WTC11 (cell line): ENCODE data around the genes TGFB1 and ATP1A3.

DNA sequence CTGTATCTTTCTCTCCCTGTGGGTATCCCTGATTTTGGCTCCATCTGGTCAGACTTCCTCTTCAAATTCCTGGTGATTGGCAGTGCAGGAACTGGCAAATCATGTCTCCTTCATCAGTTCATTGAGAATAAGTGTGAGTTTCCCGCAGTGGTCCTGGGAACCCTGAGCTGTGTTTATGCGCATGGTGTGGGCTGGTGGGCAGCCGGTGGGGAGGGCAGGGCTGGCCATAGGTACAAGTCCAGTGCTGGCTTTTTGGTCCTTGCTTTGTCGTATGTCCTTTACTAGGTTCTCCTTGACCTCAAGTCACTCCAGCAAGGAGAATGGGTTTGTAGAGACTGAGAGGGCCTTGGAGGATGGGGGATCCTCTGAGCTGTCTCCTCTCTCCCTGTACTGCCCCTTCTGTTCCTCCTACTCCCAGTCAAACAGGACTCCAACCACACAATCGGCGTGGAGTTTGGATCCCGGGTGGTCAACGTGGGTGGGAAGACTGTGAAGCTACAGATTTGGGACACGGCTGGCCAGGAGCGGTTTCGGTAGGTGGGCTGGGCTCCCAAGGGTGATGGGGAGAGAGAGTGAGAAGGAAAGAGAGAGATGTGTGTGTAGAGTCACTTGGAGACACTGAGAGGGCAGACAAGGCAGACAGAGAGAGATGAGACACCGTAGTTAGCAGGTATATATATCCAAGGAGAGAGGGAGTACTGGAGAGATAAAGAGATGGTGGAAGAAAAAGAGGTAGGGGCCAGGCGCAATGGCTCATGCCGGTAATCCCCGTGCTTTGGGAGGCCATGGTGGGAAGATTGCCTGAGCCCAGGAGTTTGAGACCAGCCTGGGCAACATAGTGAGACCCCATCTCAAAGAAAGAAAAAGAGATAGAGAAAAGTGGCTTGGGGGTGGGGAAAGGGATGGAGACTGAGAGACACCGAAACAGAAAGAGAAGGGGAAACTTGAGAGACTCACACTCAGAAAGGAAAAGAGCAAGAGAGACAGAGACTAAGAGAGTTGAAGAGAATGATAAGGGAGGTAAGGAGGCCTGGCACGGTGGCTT, 2.2 kb downstream of the RAB4B start:
- PRO-cap: no peak

DNA sequence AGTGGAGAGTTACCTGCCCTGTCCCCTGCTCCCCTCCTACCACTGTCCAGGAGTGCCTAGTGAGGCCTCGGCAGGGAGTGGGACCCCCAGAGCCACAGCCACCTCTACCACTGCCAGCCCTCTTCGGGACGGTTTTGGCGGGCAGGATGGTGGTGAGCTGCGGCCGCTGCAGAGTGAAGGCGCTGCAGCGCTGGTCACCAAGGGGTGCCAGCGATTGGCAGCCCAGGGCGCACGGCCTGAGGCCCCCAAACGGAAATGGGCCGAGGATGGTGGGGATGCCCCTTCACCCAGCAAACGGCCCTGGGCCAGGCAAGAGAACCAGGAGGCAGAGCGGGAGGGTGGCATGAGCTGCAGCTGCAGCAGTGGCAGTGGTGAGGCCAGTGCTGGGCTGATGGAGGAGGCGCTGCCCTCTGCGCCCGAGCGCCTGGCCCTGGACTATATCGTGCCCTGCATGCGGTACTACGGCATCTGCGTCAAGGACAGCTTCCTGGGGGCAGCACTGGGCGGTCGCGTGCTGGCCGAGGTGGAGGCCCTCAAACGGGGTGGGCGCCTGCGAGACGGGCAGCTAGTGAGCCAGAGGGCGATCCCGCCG, 1.8 kb downstream of the EGLN2 start:
- PRO-cap: no peak

DNA sequence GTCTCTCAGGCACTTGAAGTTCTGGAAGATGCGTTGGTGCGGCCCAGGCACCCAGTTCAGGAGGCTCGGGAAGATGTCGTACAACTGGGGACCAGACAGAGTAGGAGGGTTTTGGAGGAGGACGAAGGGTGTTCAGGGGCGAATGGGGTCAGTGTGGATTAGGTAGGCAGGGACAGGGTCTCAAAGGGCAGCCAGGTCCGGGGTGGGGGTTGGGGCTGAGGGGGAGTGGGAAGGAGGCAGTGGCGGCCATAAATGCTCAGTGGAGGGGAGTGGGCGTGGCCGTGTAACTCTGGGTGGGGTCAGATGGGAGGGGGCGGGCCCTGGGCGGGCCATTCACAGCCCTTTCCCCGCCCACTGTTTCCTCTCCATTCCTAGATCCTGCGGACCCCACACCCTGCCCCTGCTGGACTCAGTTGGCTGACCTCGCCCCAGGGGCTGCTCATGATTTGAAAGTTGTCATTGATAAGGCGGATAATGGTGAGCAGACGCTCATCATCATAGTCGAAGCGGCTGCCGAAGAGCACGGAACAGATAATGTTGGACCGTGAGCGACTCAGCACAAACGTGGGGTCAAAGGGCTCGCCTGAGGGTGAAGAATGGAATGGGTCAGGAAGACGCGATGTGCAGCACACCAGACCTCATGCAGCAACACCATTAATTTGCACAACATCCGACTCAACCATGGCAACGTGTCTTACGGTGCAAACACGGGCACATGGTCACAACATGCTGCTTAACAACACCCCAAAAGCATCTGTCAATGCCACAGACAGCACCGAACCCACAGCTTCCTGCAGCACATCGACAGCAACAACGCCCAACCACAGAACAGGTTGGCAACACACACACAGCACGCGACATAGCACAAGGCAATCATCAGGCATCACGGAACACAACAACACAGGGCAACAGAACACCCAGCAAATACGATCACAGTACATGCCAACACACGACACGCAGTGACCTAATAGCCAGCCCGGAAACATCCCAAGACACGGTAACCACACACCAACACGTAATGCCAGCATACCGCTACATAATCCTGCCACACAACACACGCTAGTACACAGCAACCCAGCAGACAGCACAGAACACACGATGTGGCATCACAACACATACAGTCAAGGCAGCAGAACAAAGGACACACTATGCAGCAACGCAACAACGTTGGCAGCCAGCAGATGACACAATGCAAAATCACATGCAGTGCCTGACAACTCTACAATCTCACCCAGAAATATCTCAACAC, 23.6 kb downstream of the CYP2A6 start:
- PRO-cap: no peak

- PRO-cap: no peak
These were observed 3.3 kb downstream of the CYP2A6 start for GRCh38 chr19:40846751-40847567.

DNA sequence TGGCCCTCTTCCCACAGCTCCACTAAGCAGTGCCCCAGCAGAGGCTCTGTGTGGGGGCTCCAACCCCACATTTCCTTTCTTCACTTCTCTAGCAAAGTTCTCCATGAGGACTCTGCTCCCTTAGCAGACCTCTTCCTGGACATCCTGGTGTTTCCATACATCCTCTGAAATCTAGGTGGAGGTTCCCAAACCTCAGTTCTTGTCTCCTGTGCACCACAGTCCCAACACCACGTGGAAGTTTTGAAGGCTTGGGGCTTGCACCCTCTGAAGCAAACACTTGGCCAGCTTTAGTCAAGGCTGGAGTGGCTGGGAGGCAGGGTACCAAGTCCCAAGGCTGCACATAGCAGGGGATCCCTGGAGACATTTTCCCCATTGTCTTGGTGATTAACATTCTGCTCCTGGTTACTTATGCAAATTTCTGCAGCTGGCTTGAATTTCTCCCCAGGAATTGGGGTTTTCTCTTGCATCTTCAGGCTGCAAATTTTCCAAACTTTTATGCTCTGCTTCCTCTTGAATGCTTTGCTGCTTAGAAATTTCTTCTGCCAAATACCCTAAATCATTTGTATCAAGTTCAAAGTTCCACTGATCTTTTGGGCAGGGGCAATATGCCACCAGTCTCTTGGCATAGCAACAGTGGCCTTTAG, 10.3 kb upstream of the CYP2B6 start:
- PRO-cap: bidirectional peak, plus-strand start at position 290 of the sequence, minus-strand start at position 304 of the sequence; unidirectional peak, minus-strand start at position 304 of the sequence

DNA sequence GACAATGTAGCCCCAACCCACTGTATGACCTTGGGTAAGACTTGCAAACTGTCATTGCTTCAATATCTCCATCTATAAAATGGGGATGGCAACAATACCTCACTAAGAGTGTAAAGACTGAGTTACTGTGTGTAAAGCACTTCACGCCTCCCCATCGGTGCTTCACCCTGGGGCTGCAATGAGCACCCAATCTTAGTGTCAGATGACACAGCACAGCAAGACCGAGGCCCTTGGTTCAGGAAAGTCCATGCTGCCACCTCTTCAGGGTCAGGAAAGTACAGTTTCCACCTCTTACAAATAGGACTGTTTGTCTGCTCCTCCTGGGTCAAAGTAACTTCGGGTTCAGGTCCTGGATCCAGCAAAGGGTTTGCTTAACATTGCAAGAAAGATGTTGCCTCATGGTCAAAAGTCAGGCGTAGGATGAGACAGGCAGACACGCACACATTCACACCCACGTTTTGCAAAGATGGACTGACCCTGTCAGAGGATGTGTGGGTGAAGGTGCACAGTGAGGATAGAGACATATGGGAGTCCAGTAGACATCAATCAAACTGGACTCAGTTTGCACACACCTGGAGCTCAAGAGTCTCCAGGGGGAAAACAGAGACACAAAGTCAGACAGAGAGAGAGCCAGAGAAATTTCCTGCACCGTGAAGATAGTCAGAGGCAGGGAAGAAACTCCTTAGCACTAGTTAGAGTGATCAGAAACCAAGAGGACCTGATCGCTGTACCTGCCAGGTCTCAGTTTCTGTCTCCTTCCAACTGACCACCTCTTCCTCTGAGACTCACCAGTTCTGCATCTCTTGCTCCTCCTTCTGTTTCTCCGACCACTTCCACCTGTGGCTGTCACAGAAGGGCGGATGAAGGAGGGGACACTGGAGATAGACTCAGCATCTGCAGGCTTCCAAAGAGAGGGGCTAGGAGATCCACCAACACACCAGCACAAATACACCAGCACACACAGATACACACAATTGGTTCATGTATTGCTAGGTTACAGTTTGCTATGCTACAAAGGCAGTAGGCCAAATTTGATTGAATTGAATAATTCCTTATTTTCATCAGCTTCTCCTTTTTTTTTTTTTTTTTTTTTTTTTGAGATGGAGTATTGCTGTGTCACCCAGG, 1.4 kb upstream of the CYP2B6 start:
- PRO-cap: no peak

GRCh38 chr19:41220829-41221446, 1.9 kb downstream of the AXL start:
- PRO-cap: no peak

DNA sequence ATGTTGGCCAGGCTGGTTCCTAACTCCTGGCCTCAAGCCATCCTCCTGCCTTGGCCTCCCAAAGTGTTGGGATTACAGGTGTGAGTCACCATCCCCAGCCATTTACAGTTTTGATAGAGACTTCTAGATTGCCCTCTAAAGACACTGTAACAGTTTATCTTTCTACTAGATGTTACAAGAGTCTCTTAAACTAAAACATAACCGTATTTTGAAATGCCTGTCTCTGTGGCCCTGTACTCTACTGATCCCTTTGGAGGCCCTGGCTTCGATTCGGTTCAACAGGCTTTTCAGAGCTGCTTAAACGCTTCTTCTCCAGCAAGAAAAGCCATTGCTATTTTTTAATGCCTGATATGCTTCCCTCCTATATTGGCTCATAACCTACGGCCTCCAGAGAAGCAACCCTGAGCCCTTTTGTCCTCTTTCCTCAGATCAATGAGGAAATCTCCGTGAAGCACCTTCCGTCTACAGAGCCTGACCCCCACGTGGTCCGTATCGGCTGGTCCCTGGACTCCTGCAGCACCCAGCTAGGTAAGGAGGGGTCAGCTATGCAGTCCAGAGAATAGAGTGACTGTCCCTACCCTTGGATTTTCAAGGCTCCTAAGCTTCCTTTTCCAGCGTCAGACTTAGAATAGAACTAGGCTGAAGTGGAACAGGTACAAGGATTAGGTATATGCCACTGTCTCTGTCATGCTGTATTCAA, 14.6 kb downstream of the HNRNPUL1 start:
- PRO-cap: no peak

DNA sequence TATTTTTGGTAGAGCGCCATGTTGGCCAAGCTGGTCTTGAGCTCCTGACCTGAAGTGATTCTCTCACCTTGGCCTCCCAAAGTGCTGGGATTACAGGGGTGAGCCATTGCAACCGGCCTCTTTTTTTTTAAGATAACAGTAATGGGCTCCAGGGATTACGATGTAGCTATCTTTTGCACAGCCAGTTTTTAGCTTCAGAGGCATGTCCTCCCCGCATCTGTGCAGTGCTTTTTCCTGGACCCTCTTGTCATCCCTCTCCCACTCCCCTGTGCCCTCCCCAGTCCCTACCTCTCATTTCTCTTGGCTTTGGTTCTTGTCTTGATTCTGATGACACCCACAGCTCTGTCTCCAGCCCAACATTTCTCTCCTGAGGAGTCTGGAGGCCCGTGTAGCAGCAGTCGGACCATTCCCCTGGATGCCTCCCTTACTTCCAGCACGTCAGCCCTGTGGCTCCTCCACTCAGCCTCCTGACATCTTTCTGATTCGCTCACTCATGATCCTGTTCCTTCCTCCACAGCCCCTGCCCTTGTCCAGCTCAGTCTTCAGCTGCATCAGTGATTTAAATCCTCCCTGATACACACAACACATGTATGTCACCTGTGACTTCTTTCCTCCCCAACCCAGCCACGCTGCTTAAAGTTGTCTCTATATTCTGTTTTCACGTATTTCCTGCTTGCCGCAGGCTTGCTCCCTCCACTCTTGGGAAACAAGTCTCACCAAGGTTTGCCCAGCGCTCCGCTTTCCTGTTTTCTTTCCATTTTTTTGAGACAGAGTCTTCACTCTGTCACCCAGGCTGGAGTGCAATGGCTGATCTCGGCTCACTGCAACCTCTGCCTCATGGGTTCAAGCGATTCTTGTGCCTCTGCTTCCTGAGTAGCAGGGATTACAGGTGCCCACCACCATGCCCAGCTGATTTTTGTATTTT, 3.2 kb downstream of the CCDC97 start:
- PRO-cap: no peak

- PRO-cap: bidirectional peak, plus-strand start at chr19:41325050, minus-strand start at chr19:41325014
These were observed 15.1 kb downstream of the CCDC97 start for GRCh38 chr19:41324661-41325868.

DNA sequence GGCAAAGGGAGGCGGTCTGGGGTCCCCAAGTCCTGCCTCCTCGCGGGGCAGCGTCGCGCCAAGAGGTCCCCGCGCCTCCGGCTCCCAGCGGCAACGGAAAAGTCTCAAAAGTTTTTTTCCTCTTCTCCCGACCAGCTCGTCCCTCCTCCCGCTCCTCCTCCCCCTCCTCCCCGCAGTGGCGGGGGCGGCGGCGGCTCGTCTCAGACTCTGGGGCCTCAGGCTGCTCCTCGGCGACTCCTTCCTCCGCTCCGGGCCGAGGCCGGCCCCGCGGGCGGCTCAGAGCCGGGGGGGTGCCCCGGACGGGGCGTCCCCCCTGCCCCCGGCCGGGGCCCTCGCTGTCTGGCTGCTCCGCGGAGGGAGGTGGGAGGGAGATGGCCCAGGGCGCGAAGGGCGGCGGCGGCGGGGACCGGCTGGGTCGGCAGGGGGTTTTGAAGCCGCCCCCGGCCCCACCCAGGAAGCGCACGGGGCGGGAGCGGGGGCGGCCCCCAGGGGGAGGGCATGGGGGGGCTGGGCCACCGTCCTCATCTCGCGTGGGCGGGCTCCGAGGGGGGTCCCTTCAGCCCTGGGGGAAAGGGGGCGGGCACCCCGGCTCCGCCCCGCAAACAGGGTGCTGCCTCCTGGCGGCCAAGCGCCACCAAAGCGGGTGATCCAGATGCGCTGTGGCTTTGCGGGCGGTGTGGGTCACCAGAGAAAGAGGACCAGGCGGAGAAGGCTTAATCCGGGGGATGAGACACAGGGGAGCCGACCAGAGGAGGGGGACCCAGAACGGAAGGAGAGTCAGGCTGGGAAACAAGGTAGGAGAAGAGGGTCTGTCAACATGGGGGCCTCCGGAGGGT, at the start of gene TGFB1:
TSS of gene TGFB1 (minus strand) at position 401 of the 836 bp plus-strand sequence.
- PRO-cap: no peak

DNA sequence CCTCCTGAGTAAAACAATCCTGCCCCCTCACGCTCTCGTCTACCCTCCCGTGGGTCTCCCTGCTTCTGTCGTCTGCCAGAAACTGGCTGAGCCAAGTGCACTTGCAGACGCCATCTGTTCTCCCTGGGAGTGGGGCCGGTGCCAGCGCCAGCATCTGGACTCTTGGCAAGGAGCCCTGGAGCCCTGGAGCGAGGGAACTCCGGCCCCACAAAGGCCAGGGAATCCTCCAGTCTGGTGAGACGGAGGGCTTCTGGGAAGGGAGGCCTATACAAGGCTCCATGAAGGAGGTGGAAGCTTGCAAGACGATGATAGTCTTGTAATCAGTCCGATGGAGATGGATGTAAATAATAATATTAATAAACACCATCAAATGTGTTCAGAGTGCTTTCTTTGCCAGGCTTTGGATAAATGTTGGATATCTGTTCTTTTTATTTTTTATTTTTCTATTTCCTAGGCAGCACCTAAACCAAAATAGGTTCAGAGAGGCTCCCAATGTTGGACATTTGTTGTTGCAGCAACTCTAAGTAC, 2.2 kb upstream of the TMEM91 start:
- PRO-cap: no peak

GRCh38 chr19:41478110-41478309, 35.1 kb downstream of the ERICH4 start:
- PRO-cap: no peak

DNA sequence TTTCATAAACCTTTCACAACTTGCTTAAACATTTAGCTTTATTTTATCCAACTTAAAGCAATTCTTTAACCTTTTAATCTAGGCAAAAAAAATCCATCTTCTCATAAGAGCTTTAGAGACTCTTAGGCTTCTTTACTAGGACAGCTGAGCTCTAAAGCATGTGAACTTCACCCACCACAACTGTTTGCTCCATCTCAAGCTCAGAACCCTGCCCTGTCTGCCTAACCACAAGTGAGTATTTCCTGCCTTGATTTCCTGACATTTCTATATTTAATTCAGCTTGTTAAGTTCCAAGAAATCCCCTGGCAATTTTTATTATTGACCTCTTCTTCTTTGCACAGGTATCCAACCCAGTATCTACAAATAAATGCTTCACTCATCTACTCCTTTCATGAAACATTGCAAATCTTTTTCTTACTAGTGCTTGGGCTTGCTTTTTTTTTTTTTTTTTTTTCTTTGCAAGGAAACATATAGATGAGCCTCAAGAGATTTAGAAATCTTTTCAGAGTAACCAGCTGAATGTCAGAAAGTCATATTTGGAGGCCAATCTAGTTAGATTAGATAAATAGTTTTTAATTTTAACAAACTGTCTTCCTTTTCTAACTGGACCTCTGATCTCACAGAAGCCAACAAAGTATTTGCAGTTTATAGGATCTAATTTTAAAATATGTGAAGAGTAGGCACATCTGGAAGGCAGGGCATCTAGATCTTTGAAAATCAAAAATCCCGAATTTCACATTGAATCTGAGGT, 20.9 kb upstream of the CEACAM21 start:
- PRO-cap: no peak

DNA sequence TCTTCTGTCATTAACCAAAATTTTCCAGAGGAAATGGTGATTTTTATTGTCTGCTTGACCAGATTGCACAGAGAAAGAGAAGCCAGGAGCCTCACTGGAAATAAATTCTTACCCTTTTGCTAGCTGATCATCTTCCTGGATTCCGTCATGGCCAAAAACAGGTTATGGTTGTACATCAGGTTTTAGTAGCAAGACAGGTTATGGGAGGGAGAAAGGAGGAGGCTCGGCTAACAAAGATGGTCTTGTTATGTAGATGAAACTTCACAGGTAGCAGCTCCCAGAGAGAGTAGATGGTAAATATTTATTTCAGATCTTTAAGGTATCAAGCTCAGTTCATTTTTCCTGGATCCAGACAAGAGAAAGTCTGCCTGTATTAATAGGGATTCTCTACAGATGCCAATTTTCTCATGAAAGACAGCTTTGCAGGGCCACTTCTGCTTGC, 19.7 kb upstream of the CEACAM3 start:
- PRO-cap: no peak

DNA sequence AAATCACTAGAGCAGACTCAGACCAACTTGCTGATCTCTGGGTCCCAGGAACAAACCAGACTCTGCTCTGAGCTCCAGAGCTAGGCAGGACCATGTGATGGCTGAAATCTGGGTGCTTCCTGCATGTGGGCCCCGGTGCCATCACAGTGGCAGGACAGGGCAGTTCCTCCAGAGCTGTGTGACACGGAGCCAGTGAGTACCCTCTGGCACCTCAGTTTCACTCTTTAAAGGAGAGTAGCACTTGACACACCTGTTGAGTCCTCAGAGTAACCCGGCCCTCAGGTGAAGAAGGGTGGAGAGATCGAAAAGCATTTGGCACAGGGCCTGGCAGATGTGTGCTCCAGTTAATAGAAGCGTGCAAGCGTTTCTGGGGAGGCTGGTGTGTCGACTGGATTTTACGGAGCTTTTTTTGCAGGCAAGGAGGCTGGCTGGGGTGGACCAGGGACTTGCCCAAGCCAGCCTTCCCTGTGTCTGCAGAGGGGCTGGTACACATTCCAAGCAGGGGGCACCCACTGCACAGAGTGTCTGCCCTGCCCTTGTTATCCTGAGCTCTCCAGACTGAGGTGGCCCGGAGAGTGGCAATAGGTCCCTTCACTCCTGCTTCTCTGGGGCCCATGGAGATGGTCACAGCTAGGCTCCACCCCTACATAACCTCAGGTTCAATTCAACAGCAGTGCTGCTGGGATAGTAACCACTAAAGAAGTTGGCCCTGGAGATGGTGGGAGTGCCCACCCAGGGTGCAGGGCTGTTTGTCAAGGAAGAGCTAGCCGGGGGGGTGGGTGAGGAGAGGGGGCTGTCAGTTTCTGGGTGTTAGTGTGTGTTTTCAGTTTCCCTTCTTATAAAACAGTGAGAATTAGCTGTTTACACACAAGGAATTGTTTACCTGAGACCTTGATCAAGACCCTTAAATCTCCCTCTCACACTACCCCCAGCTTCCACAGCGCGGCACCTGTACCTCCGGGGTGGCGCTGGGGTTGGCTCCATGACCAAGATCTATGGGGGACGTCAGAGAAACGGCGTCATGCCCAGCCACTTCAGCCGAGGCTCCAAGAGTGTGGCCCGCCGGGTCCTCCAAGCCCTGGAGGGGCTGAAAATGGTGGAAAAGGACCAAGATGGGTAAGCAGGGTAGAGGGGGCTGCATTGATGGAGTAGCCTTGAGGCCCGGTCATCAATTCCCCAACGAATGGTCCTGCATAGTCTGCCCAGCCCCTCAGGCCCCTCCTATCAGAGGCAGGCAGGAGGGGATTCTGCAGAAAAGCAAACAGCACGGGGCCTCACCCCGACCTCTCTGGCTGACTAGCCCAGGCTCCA, 8.5 kb downstream of the RPS19 start:
- PRO-cap: no peak

GRCh38 chr19:41967176-41967473, 8.0 kb upstream of the RABAC1 start:
- PRO-cap: no peak

GRCh38 chr19:41993922-41994595, at the start of gene ATP1A3:
Gene ATP1A3 (minus strand): TSS chr19:41994230.
- PRO-cap: unidirectional peak, minus-strand start at chr19:41994232

- PRO-cap: no peak
These were observed 2.2 kb upstream of the ATP1A3 start for GRCh38 chr19:41995967-41996893.

DNA sequence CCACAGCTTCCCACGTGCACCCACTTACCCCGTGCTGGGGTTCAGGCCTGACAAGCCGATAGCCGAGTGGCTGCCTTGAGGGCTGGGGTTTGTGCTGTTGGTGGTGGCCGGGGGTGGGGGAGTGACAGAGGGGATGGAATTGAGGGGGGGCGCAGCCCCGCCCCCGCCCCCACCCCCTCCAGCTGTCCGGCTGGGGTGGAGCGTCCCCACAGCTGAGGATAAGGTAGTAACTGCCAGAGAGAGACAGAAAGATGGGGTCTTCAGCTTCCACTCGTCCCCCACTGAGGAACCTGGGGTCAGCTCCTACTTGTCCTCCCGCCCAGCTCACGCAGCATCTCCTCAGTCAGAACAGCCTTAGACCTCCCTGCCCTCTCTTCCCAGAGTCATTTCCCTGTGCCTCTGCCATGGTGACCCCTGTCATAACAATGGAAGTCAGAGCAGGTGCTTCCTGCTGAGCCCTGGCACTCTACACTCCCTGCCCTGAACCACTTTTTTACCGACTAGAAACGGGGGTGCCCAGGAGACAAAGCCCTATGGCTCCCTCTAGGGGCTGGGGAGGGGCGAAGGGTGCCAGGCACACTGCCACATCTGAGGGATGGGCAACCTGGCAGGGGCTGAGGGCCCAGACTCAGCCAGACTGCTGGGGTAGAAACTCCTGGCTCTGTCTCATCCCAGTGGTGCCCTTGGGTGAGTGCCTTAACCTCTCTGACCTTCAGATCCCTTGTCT, 16.2 kb downstream of the ZNF574 start:
- PRO-cap: no peak